Kidney epithelial cell (primary cell): ENCODE data around the gene BRINP3.

DNA sequence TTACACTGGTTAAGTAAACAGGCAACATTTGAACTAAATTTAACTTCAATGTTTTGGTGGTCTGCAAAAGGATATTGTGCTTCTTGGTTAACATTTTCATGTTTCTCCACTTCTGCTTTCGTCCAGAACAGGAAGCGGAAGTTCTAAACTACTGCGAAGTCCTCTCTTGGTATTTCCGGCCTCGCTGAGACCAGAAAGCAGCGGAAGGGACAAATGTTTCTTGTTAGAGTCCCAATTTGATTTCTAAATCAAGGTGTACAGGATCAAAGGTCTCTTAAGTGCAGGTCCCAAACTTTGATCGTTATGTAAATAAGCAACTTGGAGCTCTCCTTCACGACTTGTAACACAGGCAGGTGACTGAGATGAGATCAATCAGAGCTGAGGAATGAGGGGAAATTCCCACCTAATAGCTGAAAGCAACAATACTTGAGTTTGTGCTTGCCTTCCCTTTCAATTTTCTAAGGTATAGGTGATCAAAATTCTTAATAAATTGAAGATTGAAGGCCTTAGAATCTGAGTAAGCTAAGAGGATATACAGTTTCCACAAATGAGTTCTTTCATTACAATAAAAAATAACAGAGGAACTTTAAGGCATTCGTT, 40.1 kb upstream of the HMCN1 start:
- RAMPAGE, long total RNA = no peak
- RRBS = no CpG with 5 or more reads among the region's 9 CpGs

GRCh38 chr1:186351768-186352340, 23.2 kb downstream of the TPR start:
- RAMPAGE, long total RNA = no peak
- RRBS = no CpG with 5 or more reads among the region's 2 CpGs

DNA sequence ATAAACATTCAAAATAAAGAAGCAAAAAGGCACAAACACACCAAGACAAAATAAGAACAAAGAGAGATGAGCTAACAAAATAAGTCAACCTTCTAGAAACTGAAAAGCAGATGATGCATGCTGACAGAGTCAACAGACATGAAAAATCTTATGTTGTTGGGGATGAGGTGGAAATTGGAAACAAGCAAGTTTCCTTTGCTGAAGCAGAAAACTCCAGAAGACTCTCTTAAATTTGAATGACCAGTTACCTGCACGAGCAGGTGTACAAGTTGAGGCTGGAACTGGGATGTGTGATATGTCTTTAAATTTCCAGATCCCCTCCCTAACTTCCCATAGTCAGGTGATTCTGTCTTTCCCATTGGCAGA, 276.0 kb downstream of the PLA2G4A start:
- RAMPAGE, long total RNA = no peak
- RRBS = no CpG with 5 or more reads among the region's 1 CpG

GRCh38 chr1:188012653-188013102, 1183.9 kb downstream of the PLA2G4A start:
- RAMPAGE, long total RNA = no peak
- RRBS = no CpG with 5 or more reads among the region's 11 CpGs

DNA sequence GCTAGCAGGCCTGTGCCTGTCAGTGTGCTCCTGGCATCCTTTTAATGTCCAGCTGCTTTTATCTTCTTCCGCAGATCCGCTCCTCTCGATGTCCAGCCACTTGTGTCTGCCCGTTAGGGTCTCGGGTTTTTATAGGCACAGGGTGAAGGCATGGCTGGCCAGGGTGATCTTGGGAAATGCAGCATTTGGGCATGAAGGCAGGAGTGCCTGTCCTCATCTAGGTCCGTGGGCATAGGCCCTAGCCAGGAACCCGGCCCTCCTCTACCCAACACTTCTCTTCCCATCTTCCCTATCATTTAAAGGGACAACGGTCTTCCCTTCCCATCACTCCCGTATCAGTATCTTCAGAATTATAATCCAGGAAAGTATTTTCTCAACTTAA, 715.1 kb downstream of the BRINP3 start:
- RAMPAGE, long total RNA = no peak
- RRBS = no CpG with 5 or more reads among the region's 9 CpGs

GRCh38 chr1:190477468-190478043, at the start of gene BRINP3:
Gene BRINP3, minus strand, starts transcription at chr1:190477864.
- RAMPAGE, long total RNA = no peak
- RRBS = no CpG with 5 or more reads among the region's 5 CpGs

GRCh38 chr1:192066374-192066791, 91.9 kb upstream of the RGS18 start:
- RAMPAGE, long total RNA = no peak
- RRBS = no CpG with 5 or more reads among the region's 6 CpGs

DNA sequence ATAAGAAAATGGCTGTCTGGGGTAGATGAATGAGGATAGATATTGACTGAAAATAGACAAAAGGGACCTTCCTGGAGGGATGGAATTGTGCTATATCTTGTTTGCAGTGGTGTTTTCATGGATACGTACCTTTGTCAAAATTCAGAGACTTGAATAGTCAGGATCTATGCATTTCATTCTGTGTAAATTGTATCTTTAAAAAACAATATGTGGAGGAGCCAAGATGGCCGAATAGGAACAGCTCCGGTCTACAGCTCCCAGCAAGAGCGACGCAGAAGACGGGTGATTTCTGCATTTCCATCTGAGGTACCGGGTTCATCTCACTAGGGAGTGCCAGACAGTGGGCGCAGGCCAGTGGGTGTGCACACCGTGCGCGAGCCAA, 75.2 kb upstream of the RGS1 start:
- RAMPAGE, long total RNA = no peak
- RRBS = no CpG with 5 or more reads among the region's 11 CpGs

DNA sequence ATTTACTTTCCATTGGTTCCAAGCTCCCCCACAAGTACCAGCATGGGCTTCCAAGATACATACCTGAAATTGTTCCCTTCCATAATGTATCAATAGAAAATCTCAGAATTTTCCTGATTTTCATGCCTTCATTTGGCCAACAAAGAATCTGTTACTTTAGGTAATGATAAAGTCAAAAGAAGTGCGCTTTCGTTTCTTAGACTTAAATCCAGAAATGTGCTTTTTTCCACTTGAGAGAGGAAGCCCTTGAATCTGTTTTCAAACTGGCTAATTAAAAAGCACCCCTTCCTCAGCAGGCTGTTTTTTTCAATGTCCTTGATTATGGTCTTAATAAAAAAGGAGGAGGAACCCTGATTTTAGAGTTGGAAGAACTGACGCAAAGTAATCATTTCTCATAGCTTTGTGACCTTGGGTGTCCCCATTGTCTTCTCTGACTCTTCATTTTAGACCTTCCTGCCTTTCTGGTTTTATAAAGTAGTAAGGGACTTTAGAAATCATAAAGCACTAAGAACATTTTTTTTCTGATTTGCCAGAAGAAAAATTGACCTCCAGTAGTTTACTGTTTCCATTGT, 3.9 kb downstream of the RGS2 start:
- RAMPAGE, long total RNA = no peak
- RRBS = no CpG with 5 or more reads among the region's 3 CpGs

- RAMPAGE, long total RNA = no peak
- RRBS = no CpG with 5 or more reads among the region's 8 CpGs
Observed at GRCh38 chr1:193113132-193113730, 8.0 kb upstream of the GLRX2 start.

GRCh38 chr1:193115542-193116212, 6.2 kb upstream of the CDC73 start:
- RAMPAGE, long total RNA = no peak
- RRBS = no CpG with 5 or more reads among the region's 2 CpGs

GRCh38 chr1:193313298-193313844, 127.0 kb upstream of the B3GALT2 start:
- RAMPAGE, long total RNA = no peak
- RRBS = no CpG with 5 or more reads among the region's 11 CpGs

GRCh38 chr1:193456971-193457385, 270.6 kb upstream of the B3GALT2 start:
- RAMPAGE, long total RNA = no peak

- RAMPAGE, long total RNA = no peak
- RRBS = no CpG with 5 or more reads among the region's 1 CpG
Observed at GRCh38 chr1:194028031-194028346, 841.6 kb upstream of the B3GALT2 start.

GRCh38 chr1:196438344-196438838, 169.8 kb downstream of the KCNT2 start:
- RAMPAGE, long total RNA = no peak
- RRBS = no CpG with 5 or more reads among the region's 2 CpGs

DNA sequence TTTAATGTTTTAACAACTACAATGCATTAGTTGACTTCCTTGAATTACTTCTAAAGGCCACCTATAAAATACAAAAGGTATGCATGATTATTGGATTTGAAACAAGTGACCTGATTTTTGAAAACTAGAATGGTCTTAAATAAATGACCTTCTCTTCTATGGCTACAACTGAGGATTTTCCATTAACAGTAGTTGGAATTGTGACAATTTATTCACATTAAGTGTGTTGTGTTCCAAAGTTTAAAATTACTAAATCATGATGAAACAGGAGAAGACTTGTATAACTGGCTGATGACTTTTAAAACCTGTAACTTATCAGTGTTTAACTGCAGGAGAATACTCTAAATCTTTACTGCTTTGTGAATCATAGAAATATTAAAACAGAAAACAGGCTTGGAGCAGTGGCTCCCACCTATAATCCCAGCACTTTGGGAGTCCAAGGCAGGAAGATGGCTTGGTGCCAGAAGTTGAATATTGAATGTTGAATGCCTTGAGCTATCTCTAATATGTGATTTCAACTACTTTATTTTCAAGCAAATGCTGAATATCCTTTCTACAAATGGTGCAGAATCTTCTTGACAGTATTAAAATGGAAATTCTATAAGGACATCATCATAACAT, 4.5 kb downstream of the KCNT2 start:
- RAMPAGE, long total RNA = no peak

DNA sequence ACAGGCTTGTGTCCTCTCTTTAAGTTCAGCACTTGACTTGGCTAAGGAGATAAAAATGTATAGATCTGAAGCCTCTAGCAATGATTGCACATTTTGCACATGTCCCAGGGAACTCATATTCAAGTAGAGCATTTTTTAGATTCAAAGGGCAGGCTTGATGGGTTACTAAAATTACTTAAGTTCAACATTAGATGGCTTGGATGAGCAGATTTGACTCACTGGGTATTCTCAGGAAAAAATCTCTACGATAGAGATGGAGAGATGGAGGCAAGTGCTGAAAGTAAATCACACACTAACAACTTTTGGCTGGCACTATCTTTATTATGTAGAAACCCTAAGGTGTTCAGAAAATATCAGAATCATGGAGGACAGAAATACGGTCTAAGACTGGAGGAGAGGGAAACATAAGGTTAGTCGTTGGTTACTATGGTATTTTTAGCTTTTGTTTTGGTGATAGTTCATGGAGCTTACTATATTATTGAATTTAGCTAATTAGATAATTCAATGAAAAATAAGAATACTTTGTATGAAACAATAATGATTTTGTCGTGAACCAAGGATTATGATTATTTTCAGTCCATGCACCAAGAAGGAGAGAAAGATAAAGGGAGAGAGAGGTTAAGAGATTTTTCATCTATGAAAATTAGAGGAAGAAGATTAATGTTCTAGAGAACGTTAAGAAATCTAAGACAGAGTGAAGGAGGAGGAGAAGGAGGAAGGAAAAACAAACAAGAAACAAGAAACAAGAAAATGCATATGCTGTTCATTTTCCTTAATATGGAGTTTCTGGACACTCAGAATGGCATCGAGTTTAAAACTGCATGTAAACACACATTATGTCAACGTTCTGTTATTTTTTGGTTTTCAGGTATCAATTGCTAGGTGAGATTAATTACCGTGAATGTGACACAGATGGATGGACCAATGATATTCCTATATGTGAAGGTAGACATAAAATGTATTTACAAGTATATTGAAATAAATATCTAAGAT, 23.6 kb downstream of the CFH start:
- RAMPAGE, long total RNA = no peak
- RRBS = no CpG with 5 or more reads among the region's 8 CpGs

GRCh38 chr1:196726248-196726998, 48.2 kb upstream of the CFHR3 start:
- RAMPAGE, long total RNA = no peak
- RRBS = no CpG with 5 or more reads among the region's 2 CpGs

DNA sequence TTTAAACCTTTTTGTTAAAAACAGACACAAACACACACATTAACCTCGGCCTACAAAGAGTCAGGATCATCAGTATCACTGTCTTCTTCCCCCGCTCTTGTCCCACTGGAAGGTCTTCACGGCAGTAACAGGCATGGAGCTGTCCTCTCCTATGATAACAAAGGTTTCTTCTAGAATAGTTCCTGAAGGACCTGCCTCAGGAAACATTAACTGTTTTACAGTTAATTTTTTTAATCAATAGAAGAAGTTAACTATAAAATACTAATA, 2.9 kb downstream of the CFHR1 start:
- RAMPAGE, long total RNA = no peak
- RRBS = no CpG with 5 or more reads among the region's 3 CpGs

GRCh38 chr1:197100594-197101311, 33.7 kb upstream of the F13B start:
- RAMPAGE, long total RNA = no peak
- RRBS = no CpG with 5 or more reads among the region's 8 CpGs